ENCODE data around the genes TGM5, CATSPER2, FRMD5 and SLC28A2.

DNA sequence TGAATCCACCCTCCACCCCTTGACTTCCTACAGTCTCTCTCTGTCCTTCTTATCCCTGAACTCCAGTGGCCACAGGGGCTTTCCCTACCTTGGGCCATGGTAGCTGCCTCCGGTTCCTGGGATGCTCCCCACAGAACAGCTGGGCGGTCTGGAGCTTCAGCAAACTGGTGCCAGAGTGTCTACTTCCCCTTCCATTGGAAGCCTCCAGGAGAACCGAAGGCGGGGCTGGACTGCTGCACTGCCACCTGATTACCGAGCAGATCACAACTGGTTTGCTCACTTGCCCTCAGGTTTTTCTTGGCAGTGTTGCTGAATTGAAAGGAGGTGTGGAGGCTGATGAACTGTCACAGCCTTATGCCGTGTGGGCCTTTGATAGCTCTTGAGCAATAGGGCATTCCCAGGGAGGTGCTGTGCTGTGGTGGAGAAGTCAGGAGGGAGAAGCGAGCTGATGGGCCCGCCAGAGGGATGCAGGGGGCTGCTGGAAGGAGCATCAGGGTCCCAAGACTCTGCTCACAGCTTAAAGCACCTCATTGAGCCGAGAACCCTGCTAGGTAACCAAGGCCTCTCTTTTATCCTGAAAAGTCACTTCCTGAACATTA lies at the start of gene TGM5:
TGM5 (minus strand) TSS at position 177 of the 599 bp plus-strand sequence.
- RRBS: no CpG with 5 or more reads among the region's 9 CpGs

- RRBS: no CpG with 5 or more reads among the region's 10 CpGs
These were observed 9.4 kb downstream of the TGM7 start for GRCh38 chr15:43292627-43293181.

GRCh38 chr15:43358387-43359413 lies 12.1 kb downstream of the ZSCAN29 start:
- RRBS: no CpG with 5 or more reads among the region's 4 CpGs

DNA sequence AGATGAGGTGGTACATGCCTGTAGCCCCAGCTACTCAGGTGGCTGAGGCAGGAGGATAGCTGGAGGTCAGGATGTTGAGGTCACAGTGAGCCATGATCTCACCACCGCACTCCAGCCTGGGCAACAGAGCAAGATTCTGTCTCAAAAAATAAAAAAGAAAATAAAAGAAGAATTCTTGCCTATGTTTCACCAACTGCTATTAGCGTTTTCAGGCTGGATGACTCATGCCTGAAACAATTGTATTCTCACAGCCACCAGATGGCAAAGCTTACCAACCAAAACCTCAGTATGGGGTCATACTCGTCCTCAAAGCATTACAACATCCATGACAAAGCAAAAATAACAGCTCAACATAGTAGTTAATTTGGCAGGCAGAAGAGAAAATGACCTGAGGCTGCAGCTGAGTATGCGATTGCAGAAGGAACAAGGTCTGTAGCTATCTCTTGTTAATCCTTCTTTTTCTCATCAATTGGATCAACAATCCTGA lies 52.2 kb downstream of the TP53BP1 start:
- RRBS: no CpG with 5 or more reads among the region's 4 CpGs

DNA sequence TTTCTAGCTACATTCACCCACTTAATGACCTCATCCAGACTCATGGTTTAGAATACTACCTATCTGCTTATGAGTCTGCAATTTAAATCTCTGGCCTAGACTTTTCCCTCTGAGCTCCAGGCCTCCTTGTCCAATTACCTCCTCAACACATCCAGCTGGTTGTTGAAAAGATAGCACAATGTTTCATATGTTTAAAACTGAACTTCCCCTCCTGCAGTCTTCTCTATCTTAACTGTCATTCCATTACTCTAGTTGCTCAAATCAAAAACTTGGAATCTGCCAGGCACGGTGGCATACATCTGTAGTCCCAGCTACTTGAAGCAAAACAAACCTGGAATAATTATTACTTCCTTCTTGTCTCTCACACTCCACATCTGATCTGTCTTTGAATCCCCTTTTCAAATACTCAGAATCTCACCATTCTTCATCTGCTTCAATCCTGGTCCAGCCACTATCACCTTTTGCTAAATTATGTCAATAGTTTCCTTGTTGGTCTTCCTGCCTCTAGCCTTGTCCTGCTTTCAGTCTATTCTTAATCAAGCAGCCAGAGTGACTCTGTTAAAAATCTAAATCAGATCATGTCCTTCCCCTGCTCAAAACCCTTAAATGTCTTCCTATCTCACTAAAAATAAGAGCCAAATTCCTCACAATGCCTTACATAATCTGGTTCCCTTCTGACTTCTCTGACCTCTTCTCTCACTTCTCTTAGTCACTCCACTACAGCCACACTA lies 8.9 kb downstream of the TP53BP1 start:
- RRBS: no CpG with 5 or more reads among the region's 1 CpG

DNA sequence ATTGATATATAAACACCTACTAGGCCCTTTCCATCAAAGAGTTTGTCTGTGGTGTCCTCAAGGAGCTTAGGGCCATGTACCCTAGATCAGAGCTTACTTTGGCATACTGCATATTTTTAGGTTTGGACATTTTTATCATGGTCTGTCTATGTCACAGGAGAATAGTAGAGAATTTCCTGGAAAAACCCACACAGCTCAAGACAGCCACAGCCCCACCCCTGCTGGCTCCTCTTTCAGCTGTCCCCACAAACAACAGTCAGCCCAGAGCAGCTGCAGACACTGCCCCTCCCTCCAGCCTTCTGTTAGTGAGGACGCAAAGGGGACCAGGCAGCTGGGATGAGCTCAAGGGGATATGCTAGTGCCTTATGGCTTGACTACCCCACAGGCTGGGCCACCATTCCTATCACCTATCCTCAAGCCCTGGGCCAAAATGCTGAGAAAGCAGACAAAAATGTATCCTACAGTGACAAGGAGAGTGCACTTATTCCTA lies 3.2 kb upstream of the MAP1A start:
- RRBS: no CpG with 5 or more reads among the region's 1 CpG

GRCh38 chr15:43648176-43649103 lies at the start of gene CATSPER2:
TSS of gene CATSPER2 (minus strand) at chr15:43648844.
- RRBS: 89% methylated on average over 16 of the region's 58 CpGs

- RRBS: 25% methylated on average over 15 of the region's 42 CpGs
These were observed 652 bp downstream of the ELL3 start for GRCh38 chr15:43775840-43776787.

DNA sequence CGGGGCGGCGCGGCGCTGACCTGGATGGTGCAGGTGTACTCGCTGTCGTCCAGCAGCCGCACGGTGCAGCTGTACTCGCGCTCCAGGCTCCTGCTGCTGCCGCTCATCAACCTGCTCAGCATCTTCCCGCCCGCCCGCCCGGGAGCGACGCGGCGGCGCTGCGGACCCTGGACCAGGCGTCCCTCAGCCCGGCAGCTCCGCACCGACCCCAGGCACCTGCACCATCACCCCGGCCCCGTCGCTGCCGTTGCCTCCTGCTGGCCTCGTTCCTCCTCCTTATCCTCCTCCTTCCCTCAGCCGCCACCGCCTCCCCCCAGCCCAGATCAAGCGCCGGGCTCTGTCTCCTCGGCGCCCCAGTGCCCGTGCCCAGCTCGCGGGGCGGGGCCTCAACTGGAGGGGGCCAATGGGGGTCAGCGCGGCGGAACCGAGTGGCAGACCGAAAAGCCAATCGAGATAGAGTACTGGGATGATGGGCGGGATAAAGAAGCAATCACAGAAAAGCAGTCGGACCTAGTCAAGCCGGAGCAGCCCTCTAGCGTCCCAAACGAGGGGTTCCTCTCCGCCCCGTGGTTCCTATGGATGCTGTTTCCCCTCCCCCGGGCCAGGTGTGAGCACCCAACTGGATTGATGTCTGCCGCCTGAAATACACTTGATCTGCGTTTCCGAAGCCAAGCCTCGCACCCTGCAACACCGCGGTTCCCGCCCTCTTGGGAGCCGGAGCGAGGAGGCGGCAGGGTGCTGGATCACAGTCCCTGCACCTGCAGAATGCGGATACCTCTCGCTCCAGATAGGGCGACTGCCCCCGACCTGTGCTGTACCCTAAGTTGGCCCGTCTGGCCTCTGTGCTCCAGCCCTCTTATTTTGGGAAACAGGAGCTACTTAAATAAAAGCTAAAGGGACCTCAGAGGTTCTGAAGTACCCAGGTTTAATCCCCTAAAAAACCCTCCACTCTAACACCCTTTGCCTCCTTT lies at the start of gene FRMD5:
FRMD5 (minus strand) TSS at position 339 of the 971 bp plus-strand sequence.
- RRBS: 2% methylated on average over 25 of the region's 70 CpGs

DNA sequence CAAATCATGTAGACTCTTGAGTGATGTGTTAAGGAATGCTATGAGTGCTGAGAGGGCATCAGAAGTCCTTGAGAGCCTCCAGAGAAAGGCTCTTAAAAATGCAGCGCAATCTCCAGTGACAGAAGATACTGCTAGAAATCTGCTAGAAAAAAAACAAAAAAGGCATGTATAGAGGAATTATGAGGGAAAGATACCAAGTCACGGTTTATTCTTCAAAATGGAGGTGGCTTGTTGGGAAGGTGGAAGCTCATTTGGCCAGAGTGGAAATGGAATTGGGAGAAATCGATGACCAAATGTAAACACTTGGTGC lies 3.7 kb downstream of the B2M start:
- RRBS: no CpG with 5 or more reads among the region's 3 CpGs

DNA sequence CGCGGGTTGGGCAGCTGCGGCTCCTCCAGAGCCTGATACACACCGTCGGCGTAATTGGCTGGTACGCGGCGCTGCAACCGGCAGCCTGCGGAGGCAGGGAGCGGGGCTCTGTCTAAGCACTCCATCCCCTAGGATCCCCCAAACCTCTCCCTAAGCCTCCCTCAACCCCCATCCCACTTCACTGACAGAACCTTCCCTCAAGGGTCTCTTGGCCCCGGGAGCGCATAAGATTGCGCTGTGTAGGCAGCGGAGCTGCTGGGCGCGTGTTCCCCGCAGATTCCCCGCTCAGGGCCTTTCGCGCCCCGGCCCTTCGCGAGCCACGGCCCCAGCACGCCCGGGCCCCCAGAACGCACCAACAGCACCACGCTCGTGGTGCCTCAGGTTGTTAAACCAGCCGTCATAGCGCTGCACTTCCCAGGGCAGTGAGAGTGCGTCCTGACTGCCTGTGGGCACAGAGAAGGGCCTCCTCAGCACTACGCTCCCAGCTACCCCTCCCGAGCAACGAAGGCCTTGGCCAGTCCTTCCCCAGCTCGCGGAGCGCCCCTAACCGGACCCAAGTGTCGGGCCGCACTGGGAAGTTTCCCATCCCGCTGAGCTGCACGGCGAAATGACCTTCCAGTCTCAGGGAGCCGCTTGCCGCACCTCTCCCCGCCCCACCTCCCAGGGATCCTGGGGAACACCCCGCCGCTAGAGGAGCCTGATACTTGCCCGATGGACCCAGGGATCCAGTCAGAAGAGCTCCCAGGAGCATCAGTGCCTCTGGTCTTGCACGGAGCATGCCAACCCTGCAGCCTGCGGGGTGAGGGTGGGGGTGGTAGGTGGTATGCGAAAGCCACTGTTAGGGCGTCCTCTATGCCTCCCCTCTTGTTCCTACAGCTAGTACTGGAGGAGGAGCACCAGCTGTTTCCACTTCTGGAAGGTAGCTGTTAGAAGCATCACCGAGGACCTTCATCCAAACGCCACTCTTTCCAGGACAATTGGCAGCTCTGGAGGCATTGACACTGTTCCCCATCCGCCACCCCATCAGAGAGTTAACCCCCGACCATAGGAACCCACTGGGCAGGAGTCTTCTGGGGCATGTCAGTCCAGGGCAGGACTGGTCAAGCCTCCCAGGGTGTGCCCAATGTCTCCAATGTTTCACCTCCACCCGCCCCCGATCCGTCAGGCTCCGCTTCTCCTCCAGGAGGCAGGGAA lies 941 bp downstream of the DUOX2 start:
- RRBS: 3% methylated on average over 18 of the region's 64 CpGs

GRCh38 chr15:45128676-45129662 lies 710 bp downstream of the DUOXA1 start:
- RRBS: 4% methylated on average over 31 of the region's 53 CpGs

DNA sequence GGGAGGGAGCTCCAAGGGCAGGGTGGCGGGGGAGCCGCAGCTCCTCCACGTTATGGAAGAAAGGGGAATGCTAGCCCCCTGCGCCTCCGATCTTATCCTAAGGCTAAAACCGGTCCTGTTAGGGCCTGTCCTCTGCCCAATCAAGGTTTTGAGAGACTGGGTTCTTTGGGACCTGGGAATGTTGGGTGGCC lies 248 bp downstream of the DUOX1 start:
- RRBS: 42% methylated on average over 4 of the region's 6 CpGs

GRCh38 chr15:45152190-45152926 lies 22.6 kb downstream of the DUOX1 start:
- RRBS: no CpG with 5 or more reads among the region's 29 CpGs

DNA sequence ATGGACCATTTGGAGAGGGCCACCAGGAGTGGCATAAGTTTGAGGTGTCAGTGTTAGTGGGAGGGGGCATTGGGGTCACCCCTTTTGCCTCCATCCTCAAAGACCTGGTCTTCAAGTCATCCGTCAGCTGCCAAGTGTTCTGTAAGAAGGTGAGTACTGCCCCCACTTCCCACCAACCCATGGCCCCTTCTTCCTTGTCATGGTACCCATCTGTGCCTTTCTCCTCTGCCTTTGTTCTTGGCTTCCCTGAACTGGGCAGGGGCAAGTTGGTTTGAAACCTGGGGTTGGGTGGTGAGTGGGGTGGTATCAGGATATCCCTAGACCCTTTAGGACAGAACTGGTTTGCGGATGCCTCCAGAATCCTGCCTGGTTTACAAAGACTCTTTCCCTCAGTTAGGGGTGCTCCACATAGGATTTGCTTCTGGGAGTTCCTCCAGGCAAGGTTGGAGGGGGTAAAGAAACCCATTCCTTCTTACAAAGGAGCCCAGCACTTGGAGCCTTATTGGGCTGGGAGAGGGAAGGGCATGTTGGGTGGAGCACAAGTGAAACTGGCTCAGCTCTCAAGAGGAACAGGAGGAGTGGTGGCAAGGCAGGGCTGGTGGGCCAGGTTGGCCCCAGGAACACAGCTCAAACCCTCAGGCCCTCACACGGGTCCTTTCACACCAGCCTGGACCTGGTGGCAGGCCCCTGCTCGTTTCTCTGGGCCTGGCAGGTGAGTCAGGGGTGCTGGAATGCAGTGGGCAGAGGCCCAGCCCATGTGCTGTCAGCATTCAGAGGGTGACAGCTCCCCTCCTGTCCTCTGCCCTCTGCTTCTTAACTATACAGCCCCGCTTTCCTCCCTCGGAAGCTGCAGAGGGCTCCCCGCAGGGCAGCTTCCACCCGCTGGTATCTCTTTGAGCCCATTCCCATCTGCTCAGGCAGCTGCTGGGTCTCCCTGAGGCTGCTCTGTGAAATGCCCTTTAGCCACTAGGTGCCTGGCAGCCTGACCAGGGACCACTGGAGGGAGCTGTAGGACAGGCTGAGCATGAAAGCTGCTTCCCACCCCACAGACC lies 25.2 kb downstream of the SHF start:
- RRBS: no CpG with 5 or more reads among the region's 8 CpGs

DNA sequence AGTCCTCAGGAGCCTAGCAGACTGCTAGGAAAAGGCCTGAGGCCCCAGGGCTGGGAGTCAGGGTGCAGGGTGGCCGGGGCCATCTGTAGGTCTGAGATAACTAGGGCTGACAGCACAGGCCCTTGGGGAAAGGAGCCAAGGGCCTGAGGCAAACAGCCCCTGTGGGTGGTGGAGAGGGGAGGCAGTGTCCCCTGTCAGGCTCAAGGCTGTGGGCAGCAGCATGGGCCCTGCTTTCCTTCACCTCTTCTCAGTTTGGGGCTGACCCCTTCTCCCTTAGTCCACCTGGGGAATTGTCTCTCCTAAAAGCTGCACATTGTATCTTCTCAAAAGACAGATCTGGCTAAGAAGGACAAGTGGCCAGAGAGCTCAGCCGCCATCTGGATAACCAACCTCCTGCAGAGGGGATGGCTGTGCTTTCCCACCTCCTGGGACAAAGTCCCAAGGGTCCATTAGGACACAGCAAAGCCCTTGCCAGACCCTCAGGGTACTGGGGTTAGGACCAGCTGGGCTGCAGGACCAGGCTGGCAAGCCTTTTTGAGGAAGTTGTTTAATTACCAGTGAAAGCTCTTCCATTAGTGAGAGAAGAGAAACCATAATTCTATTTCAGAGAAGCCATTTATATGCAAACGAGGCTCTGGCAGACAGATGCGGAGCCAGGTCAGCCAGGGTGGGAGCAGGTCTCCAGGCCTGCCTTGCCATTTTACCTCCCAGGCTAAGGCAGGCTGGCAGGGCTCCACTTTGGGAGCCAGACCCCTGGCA lies 18.2 kb downstream of the SHF start:
- RRBS: no CpG with 5 or more reads among the region's 4 CpGs

GRCh38 chr15:45185901-45186844 lies 1.6 kb downstream of the SHF start:
- RRBS: no CpG with 5 or more reads among the region's 10 CpGs

DNA sequence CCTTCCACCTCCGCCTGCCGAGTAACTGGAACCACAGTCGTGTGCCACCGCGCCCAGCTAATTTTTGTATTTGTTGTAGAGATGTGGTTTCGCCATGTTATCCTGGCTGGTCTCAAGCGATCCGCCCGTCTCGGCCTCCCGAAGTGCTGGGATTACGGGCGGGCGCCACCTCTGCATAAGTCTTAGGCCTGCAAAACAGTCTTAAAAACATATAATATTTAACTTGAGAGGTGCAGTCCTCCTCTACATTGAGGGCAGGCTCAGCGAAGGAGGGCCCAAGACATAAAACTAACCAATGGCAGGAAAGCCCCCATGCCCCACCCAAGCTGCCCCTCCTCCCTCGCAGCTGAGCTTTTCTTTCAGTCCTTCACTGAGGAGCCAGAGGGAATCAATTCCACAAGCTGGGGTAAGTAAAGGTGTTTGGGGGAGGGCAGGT lies at the start of gene SLC28A2:
SLC28A2 (plus strand) TSS at position 362 of the 436 bp plus-strand sequence.
- RRBS: no CpG with 5 or more reads among the region's 16 CpGs

- RRBS: no CpG with 5 or more reads among the region's 7 CpGs
These were observed 4.9 kb upstream of the SPATA5L1 start for GRCh38 chr15:45397077-45397770.

- RRBS: no CpG with 5 or more reads among the region's 4 CpGs
These were observed 4.7 kb downstream of the C15orf48 start for GRCh38 chr15:45435078-45435558.

Measured in brain (tissue), 1 donor.